SK-MEL-5 (cell line): ENCODE measurements around a stretch of chr10.

GRCh38 chr10:97742632-97743869, 6.1 kb downstream of the ZFYVE27 start:
RAMPAGE:
- cytosol, long total RNA = no peak
- long total RNA = no peak
- nucleus, long total RNA = no peak

GRCh38 chr10:97755727-97756115, 16.1 kb downstream of the SFRP5 start:
RAMPAGE:
- cytosol, long total RNA = no peak
- long total RNA = no peak
- nucleus, long total RNA = no peak

DNA sequence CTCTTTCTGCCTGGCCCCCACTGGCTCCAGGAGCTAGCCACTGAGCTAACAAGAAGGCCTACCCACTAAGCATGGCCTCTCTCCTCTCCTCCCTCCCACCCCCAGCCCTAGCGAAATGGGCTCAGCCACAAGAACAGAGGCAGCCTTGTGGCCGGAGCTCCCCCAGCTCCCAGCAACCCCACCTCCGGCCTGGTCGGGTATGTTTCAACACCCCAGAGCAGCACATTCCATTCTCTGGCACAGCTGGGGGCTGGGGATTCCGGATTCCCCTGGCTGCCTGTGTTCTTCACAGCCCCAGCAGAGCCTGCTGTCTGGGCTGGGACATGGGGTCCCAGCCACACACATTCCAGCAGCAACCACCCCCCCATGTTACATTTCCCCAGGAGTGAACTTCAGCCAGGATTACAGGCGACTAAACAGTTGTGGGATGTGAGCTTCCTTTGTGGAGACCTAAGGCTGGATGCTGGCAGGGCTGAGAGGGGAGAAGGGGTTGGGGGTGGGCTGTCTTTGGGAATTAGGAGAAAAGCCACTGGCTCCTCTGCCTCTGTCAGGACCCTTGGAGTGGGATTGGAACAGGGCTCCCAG, 8.9 kb downstream of the SFRP5 start:
RAMPAGE:
- cytosol, long total RNA = no peak
- long total RNA = no peak
- nucleus, long total RNA = no peak

GRCh38 chr10:97889505-97889921, 39.9 kb downstream of the GOLGA7B start:
RAMPAGE:
- cytosol, long total RNA = no peak
- long total RNA = no peak
- nucleus, long total RNA = no peak

DNA sequence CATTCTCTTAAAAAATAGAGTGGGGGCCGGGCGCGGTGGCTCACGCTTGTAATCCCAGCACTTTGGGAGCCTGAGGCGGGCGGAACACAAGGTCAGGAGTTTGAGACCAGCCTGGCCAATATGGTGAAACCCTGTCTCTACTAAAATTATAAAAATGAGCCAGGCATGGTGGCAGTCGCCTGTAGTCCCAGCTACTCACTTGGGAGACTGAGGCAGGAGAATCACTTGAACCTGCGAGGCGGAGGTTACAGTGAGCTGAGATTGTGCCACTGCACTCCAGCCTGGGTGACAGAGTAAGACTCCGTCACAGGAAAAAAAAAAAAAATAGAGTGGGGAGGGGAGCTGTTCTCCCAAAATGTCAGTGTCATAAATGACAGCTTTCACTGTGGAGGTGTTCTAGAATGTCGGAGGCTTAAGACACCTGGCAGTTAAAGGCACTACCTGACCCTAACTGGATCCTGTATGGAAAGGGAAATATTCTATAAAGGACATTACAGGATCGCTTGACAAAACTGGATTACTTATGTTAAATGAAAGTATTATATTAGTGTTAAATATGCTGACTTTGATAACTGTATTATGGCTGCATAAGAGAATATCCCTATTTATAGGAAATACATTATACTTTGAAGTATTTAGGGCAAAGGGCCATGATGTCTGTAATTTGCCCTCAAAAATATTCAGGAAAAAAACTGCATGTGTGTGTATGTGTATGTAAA, 65.3 kb downstream of the LOXL4 start:
RAMPAGE:
- cytosol, long total RNA = no peak
- long total RNA = no peak
- nucleus, long total RNA = no peak

DNA sequence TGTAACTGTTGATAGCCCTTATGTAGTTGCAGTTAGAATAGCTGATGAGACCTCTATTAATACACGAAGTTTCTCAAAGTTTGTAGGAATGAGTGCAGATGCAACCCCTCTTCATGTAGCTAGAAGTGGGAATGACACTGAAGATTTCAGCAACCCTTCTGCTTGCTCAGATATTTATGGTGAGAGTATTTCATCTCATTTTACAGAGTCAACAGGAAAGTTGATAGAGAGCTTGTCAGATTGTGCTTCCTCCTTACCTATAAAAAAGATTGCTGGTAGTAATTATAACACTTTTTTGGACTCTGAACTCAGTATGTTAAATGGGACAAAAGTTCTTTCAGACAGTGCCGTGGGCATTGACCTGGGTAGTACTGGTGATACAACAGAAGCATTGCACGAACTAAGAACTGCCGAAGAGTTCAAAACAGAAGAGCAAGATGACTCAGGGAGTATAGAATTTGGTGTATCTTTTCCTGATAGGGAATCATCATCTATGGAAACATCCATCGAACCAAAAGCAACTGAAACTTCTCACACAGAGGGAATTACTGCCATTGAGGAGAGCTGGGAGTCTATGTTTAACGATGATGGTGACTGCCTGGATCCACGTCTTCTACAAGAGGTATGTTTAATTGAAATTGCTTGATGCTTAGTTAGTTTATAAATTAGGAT, 58.6 kb downstream of the LOXL4 start:
RAMPAGE:
- cytosol, long total RNA = no peak
- long total RNA = no peak
- nucleus, long total RNA = no peak

RAMPAGE:
- cytosol, long total RNA = no peak
- long total RNA = no peak
- nucleus, long total RNA = no peak
Measured at GRCh38 chr10:99233386-99233934, 2.2 kb downstream of the HPSE2 start.

GRCh38 chr10:99432542-99433378, 2.3 kb upstream of the GOT1 start:
RAMPAGE:
- cytosol, long total RNA = no peak
- long total RNA = no peak
- nucleus, long total RNA = no peak

GRCh38 chr10:99450654-99451316, 20.4 kb upstream of the GOT1 start:
RAMPAGE:
- cytosol, long total RNA = no peak
- long total RNA = no peak
- nucleus, long total RNA = no peak

RAMPAGE:
- cytosol, long total RNA = no peak
- long total RNA = no peak
- nucleus, long total RNA = no peak
Measured at GRCh38 chr10:99530668-99531433, 1.9 kb upstream of the NKX2-3 start.

DNA sequence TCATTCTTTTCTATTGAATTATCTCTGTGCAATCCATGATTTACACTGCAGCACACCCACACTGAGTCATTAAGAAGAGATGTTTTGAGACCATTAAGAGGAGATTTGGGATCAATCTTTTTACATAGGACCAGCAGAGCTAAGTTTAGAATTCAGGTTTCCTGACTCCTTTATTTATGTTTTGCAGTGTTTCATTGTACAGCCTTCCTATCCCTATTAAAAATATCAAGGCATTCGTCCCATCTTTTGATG, 6.5 kb upstream of the ABCC2 start:
RAMPAGE:
- cytosol, long total RNA = no peak
- long total RNA = no peak
- nucleus, long total RNA = no peak

DNA sequence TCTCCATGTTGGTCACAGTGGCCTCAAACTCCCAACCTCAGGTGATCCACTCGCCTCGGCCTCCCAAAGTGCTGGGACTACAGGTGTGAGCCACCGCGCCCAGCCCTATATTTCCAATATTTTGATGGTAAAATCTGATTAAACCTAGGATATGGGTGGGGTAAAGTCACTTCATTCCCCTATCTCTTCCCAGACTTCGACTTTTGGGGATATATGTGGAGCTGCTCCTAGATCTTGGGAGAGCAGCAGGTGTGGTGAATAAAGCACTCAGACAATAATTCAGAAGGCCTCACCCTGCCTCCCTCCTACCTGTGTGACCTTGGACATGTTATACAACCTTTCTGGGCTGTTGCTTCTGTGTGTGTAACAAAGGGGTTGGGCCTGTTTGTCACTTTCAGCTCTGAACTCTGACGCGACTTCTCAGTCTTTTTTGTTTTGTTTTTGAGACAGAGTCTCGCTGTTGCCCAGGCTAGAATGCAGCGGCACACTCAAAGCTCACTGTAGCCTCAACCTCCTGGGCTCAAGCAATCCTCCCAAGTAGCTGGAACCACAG, 89.4 kb downstream of the DNMBP start:
RAMPAGE:
- cytosol, long total RNA = no peak
- long total RNA = no peak
- nucleus, long total RNA = no peak

GRCh38 chr10:99924980-99925372, 84.8 kb downstream of the DNMBP start:
RAMPAGE:
- cytosol, long total RNA = no peak
- long total RNA = no peak
- nucleus, long total RNA = no peak

GRCh38 chr10:99926410-99927432, 83.0 kb downstream of the DNMBP start:
RAMPAGE:
- cytosol, long total RNA = no peak
- long total RNA = no peak
- nucleus, long total RNA = no peak

GRCh38 chr10:100009096-100009768, 515 bp downstream of the DNMBP start:
RAMPAGE:
- cytosol, long total RNA = no peak
- long total RNA = no peak
- nucleus, long total RNA = no peak

RAMPAGE:
- cytosol, long total RNA = no peak
- long total RNA = no peak
- nucleus, long total RNA = no peak
Measured at GRCh38 chr10:100184765-100185222, 1.0 kb downstream of the ERLIN1 start.

DNA sequence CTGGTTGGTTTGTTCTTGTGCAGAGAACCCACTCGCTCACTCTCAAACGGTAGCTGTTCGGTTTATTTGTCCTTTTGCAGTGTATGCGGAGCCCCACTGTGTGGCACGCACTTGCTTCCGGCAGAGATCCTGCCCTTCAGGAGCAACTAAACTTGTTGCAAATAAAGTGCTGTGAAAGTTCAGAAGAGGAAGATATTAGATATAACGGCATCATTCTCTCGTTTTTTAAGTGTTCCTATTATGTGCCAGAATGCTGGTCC, 375 bp upstream of the ERLIN1 start:
RAMPAGE:
- cytosol, long total RNA = no peak
- long total RNA = no peak
- nucleus, long total RNA = no peak

GRCh38 chr10:100353576-100354190, 6.7 kb downstream of the SCD start:
RAMPAGE:
- cytosol, long total RNA = no peak
- long total RNA = no peak
- nucleus, long total RNA = no peak

DNA sequence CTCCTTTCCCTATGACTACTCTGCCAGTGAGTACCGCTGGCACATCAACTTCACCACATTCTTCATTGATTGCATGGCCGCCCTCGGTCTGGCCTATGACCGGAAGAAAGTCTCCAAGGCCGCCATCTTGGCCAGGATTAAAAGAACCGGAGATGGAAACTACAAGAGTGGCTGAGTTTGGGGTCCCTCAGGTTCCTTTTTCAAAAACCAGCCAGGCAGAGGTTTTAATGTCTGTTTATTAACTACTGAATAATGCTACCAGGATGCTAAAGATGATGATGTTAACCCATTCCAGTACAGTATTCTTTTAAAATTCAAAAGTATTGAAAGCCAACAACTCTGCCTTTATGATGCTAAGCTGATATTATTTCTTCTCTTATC, 13.7 kb downstream of the SCD start:
RAMPAGE:
- cytosol, long total RNA = no peak
- long total RNA = no peak
- nucleus, long total RNA = no peak

RAMPAGE:
- cytosol, long total RNA = no peak
- long total RNA = start-site peak on the plus strand at chr10:100373572-100373647, 16 and 14 reads in 2 replicates
- nucleus, long total RNA = start-site peak on the plus strand at chr10:100373625-100373713, 66 and 26 reads in 2 replicates; start-site peak on the plus strand at chr10:100373800-100373865, 58 and 30 reads in 2 replicates
Measured at GRCh38 chr10:100373410-100374537, 26.7 kb downstream of the SCD start.